CD14-positive monocyte (primary cell): ENCODE measurements around a stretch of chr1.

GRCh38 chr1:6392070-6392609, 1.4 kb downstream of the ACOT7 start:
- CAGE, long polyA plus RNA: no peak

GRCh38 chr1:6412781-6413363, 6.8 kb downstream of the HES2 start:
- CAGE, long polyA plus RNA: no peak

GRCh38 chr1:6427582-6428532, 3.3 kb downstream of the ESPN start:
- CAGE, long polyA plus RNA: no peak

DNA sequence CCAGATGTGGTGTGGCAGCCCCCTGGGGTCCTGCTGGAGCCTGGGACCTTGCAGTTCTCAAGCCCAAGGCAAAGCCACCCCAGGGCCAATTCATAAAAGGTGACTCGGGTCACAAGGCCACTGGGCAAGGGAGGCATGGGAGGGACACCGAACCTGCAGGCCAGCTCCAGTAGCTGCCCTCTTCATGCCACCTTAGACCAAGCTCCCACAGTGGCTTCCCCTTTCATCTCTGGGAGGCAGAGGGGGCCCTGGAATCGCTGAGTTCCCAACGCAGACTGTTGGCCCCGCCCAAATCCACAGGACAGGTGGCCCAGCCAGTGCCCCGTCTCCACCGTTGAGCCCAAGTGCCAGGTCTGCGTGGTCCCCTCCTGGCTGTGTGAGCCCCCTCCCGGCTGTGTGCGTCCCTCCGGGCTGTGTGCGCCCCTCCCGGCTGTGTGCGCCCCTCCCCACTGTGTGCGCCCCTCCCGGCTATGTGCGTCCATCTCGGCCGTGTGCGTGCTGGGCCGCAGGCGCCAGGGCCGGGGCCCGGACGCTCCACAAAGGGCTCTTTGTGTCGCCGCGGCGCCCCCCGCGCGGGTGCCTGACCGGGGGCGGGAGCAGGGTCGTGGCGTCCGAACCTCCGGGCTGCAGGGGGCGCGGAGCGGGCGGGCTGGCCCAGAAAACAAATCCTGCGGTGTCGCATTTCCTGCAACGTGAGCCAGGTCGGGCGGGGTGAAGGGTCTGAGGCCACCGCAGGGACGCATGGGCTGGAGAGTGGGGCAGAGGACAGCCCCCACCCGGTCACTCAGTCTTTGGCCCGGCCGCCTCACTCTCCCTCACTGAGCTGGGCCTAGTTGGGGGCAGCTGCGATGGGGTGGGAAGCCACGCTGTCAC, 19.0 kb downstream of the TNFRSF25 start:
- CAGE, long polyA plus RNA: no peak

DNA sequence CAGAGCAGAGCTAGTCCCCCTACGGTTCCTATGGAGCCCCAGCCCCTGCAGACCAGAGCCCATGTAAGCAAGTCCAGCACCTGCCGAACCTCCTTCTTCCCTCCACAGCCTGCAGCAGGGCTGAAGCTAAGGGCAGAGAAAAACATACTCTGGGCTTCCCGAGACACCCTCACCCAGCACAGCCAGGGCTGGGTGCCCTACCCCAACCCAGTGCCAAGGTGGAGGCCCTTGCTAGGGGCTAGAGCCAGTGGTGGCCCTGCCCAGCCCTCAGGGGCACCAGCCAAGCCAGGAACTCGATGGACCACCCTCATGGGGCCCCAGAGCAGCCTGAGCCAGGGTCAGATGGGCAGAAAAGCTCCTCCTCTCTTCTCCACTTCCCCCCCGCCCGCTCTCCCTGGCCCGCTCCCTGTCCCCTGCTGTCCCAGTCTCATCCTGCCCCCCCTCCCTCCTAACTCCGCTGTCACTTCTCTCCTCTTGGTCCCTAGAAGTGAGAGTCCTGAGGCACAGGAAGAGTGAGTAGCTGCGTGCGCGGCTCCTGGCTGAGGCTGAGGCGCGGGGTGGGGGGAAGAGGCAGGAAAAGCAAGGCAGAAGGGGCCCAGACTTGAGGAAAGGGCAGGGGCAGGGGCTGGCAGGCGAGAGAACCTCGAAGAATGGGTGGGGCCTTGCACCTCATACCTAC, 15.9 kb downstream of the TNFRSF25 start:
- CAGE, long polyA plus RNA: no peak

GRCh38 chr1:6451560-6452144, 14.3 kb downstream of the TNFRSF25 start:
- CAGE, long polyA plus RNA: no peak

DNA sequence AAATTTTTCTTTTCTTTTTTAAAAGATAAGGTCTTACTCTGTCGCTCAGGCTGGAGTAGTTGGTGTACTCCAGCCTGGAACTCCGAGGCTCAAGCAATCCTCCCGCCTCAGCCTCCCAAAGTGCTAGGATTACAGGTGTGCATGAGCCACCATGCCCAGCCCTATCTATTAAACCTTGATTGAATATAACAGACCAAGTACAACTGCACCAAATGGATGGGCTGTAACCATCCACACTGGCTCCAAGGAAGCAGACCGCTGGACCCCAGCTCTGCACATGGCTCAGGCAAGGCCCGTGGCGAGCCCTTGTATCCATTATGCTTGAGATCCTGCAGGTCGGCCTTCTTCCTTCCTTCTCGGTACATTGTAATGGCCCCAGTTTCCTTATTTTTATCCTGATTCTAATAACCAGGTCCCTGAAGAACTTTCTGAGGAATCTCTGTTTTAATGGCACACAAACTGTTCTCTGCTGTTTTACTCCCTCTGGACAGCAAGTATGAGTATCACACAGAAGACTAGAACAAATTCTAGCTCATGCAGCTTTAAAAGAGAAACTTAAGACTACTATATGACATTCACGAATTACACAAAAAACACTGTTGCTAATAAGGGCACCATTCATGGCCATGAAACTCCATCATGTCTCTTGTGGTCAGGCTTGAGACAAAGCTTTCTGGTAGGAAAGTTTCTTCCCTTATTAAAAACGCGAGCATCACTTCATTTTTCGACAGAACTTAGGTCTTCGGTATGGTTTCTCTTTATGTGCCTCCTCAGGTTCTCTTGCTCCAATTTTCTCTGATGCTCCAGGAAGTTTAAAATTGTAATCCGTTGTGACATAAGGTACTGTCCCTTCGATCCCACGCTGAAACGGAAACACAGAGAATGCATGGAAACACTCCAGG, 28.9 kb downstream of the NOL9 start:
- CAGE, long polyA plus RNA: no peak

DNA sequence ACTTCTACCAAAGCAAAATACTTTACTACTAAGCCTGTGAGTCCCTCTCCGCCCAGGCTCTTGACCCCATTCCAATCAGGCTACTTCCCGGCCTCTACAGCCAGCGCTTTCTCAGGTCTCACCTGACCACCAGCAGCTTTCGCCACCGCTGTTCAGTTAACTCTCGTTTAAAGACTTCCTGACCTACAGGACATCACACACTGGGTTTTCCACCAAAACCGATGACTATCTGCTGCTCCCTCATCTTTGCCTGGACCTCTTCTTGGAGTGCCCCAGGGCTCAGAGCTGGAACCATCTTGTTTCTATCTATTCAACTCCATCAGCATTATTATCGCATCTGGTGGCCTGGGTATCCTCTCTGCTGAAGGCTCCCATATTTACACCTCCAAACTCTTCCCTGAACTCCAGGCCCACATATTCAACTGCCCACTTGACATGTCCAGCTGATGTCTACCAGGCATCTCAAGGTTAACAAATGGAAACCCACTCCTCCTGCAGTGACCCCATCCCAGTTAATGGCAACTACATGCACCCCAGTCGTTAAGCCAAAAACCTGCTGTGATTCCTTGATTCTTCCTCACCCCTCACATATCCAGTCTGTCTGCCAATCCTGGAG, 7.4 kb downstream of the NOL9 start:
- CAGE, long polyA plus RNA: no peak

- CAGE, long polyA plus RNA: no peak
Observed at GRCh38 chr1:6581594-6582780, 2.2 kb downstream of the ZBTB48 start.

DNA sequence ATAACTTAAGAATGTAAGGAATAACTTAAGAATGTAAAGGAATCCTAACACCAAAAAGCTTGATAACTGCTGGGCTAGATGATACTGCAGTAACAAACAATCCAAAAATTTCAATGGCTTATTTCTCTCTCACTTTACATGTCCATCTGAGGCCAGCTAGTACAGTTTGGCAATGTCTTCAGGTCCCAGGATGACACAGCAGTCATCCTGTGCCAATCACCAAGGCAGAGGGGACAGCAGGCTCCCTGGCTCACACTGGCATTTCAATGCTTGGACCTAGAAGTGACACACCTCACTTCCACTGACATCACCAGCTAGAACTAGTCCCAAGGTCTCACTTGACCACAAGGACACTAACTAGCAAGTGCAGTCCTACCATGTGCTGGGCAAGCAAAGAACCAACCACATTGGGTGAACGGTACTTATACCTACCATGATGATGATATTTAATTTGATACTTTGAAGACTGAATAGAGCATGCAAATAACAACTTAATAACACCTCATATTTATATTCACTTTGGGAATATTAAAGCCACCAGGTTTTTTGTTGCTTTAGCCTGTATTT, 15.2 kb downstream of the DNAJC11 start:
- CAGE, long polyA plus RNA: no peak

DNA sequence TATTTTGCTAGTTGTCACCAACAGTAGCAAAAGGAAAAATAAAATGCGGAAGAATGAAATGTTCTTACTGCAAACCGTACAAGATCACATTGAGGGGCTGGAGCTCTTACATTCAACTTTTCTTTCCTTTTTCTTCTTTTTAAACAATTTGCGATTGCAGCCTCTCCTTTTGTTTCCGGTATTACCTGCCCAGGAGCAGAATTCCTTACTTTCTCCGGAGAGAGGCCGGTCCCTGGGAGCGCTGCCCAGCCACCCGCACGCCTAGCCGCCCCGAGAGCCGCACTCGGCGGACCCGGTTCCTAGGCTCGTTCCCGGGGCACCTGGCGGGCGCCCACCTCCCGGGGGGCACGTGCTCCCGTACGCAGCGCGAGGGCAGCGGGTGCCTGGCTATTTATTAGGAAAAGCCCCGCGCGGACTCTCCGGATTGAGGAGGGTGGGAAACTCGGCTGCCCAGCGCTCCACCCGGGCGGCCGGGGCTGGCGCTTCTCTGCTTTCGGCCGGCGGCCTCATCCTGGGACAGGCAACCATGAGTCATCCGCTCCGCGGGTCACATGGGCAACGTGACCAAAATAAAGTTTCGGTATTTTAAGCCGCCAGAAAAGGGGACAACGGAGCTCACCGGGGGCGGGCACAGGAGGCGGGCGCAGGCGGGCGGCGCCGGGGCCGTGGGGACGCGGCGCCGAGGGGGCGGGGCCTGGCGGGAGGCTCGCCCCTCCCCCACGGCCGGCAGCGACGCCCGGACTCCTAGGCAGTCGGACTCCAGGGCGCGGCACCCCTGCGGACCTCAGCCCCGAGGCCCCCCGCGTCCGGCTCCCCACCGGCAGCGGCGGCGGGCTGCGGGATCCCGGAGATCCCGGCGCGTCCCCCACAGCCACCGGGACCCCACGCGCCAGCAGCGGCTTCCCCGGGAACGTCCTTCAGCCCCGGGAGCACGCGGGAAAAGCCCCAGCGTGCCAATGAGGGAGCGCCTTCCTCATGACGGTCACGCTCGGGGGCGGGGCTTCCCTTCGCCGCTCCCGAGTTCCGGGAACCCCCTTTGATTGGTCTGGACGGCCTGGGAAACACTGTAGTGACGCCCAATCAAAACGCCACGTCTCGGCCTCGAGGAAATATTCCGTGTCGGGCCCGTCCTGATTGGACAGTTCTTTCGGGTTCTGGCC, 835 bp upstream of the CAMTA1 start:
- CAGE, long polyA plus RNA: no peak

GRCh38 chr1:6826891-6827511, 41.7 kb downstream of the CAMTA1 start:
- CAGE, long polyA plus RNA: no peak

- CAGE, long polyA plus RNA: no peak
Observed at GRCh38 chr1:6840149-6840889, 55.1 kb downstream of the CAMTA1 start.

DNA sequence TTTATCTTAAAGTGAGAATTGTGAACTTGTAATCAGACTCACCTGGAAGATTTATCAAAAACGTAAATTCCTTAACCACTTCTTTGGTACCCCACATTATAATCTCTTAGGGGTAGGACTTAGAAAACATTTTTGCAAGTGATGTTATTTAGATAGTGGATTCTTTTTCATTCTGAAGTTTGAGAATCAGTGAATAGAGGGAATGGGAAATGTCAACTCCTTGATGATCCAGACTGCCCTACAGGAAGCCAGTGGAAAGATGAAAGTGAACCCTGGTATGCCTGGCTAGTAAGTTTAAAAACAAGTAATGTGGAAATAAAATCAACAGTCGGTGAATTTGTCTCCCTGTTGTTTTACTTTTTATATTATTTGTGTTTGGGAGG, 80.9 kb downstream of the CAMTA1 start:
- CAGE, long polyA plus RNA: no peak

DNA sequence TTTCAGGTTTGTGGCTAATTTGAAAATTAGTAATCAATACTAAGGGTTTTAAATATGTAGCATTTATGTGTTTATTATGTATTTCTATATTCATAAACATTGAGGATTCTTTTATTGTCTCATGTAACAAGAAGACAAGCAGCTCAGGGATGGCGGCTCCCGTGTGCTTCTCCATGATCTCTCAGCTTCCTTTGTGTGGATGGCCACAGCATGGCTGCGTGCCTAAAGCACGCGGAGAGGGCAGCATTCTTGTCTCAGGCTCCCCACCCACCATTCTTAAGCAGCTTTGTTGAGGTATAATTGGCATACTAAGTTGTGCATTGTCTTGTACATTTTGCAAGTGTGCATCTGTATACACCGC, 81.5 kb downstream of the CAMTA1 start:
- CAGE, long polyA plus RNA: no peak

DNA sequence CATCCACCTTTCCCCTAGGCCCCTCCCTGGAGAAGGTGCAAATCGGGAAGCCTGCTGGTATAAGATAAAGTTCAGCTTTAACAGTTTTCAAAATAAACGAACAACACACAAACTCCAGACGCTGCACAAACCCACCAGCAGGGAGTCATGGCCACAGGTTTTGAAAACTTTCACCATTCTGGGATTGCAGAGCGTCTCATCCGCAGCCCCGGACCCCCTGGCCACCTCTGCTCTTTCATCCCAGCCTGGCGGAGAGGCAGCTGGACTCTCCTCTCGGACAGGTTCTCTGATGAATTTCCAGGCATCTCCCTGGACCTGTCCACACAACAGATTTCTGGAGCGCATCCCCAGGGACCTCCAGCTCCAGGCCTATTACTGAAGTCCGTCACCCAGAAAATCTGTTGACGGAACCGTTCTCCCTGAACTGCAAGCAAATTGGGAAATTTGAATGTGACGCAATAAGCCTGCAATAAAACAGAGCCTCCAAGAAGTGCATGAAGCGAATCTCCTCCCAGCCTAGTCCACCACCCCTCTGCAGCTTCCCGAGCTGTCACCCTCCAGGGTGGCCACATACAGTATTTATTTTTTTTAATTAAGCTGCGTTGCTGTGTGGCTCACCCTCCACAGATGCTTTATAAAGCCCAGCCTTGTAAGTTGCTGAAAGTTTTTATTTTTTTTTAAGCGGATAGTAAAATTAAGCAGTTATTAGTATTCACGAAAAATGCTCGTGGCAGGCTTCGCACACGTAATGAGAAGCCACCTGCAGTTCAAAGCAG, 173.1 kb downstream of the CAMTA1 start:
- CAGE, long polyA plus RNA: no peak

GRCh38 chr1:7265533-7266613, 480.6 kb downstream of the CAMTA1 start:
- CAGE, long polyA plus RNA: no peak

DNA sequence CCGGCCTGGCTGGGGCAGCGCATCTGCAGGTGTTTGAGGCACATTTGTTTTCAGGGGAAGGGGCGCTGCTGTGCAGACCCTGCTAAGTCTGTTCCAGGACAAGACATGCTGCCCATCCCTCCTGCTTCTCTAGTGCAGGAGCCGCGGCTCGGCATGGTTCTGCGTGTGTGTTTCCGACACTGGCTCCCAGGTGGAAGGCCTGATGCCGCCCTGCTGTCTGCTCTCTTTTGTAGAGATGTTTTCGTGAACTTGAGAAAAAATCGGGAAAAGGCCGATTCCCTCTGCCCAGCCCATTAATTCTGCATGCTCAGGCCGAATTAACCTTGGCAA, 316.1 kb upstream of the VAMP3 start:
- CAGE, long polyA plus RNA: no peak

GRCh38 chr1:7491039-7492224, 279.7 kb upstream of the VAMP3 start:
- CAGE, long polyA plus RNA: no peak

- CAGE, long polyA plus RNA: no peak
Observed at GRCh38 chr1:7517895-7518375, 253.2 kb upstream of the VAMP3 start.